HTERT-HM (cell line): Measurements from ENCODE around the gene GPR160.

DNA sequence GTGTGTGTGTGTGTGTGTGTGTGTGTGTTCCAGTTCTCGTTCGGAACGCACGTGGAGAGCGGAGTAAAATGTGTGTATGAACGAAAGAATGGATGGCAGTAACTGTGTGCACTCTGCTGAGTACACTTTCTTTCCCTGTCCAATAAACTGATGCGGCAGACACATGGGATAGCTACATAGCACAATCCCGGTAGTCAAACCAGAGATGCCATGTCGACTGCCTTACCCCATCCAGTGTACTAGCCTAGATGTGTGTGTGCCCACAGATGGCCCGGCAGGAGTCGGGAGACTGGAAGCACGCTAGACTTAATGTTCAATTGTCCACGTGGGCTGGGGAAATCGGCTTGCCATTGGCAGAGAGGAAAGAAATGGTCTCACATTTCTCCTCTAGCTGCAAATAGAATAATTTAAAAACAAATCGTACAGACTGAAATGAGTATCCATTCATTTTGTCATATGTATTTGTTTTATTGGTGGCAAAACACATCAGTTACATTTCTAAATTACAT lies 584 bp upstream of the GOLIM4 start:
- RRBS: 2% methylated on average over 3 of the region's 15 CpGs

DNA sequence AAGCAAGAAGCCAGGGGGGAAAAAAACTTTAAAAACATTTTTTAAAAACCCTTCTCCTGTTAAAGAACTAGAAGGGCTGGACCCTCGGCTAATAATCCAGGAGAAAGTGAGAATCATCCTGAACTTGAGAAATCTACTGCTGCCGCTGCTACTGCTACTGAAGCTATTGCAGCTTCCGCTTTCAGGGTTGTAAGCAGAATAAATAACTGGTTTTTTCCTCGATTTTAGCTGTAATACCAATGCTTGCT lies 420 bp upstream of the MECOM start:
- RRBS: no CpG with 5 or more reads among the region's 4 CpGs

DNA sequence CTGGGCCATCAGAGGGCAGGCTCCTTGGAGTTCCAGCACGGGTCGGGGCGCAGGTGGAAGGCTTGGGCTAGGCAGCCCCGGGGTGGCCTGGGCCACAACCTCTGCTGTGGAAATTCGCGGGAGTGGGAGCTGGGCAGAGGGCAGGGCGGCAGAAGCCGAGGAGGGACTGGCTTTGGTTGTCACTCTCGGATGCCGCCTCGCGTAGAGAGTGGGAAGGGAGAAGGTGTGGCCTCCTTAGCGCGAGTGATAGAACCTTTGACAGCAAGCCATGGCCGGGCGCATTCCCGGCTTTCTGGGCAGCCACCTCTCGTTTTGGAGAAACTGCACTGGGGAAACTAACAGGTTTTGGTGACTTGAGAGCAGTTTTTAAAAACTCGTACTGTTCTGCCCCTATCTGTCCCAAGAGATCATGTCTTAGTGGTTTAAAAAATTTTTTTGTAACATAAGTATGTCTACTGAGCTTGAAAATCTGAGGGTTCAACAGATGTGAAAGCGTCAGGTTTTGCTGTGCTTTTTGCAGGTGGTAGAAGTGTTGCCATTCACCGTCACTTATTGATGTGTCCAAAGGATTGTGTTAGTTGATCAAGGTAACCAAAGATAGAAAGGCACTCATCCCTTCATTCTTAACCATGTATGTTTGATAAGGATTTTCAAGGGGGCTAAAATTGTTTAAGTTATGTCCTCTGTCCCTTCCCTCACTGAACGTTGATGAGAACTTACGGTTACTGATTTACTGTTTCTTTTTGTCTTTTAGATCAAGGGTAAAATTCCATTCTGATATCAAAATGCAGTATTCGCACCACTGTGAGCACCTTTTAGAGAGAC lies 527 bp downstream of the MYNN start:
- RRBS: 1% methylated on average over 2 of the region's 24 CpGs

GRCh38 chr3:169835957-169836418 lies 23.3 kb upstream of the LRRC34 start:
- RRBS: no CpG with 5 or more reads among the region's 1 CpG

GRCh38 chr3:169865150-169865794 lies 4.5 kb downstream of the LRRC31 start:
- RRBS: no CpG with 5 or more reads among the region's 13 CpGs

- RRBS: 4% methylated on average over 27 of the region's 88 CpGs
Measured at GRCh38 chr3:170037392-170038571, at the start of gene GPR160. GPR160 (plus strand) TSS chr3:170037995.

- RRBS: no CpG with 5 or more reads among the region's 1 CpG
Measured at GRCh38 chr3:170046438-170046700, 8.6 kb downstream of the GPR160 start.

DNA sequence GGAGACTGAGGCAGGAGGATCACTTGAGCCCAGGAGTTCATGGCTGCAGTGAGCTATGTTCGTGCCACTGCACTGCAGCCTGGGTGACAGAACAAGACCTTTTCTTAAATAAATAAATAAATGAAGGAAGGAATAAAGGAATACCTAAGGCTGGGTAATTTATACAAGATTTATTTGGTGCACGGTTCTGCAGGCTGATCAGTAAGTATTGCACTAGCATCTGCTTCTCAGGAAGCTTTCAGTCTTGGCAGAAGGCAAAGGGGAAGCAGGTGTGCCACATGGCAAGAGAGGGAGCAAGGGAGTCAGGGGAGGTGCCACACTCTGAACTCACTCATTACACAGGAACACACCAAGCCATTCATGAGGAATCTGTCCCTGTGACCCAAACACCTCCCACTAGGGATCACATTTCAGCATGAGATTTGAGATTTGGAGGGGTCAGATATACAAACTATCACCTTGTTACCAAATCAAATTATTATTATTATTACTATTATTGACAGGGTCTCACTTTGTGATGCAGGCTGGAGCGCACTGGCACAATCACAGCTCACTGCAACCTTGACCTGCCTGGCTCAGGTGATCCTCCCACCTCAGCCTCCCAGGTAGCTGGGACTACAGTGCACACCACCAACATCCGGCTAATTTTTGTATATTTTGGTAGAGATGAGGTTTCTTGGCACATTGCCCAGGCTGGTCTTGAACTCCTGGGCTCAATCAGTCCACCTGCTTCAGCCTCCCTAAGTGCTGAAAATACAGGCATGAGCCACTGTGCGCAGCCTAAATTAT lies 56.5 kb downstream of the PRKCI start:
- RRBS: no CpG with 5 or more reads among the region's 5 CpGs

DNA sequence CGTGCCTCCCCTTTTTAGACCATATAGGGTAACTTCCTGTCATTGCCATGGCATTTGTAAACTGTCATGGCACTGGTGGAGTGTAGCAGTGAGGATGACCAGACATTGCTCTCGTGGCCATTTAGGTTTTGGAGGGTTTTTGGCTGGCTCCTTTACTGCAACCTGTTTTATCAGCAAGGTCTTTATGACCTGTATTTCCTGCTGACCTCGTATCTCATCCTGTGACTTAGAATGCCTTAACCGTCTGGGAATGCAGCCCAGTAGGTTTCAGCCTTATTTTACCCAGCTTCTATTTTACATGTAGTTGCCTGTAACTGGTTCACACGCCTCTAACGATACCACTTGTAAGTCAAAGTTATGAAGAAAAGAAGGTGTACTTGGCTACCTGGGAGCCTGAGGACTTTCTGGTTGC lies 13.6 kb upstream of the SKIL start:
- RRBS: no CpG with 5 or more reads among the region's 6 CpGs

- RRBS: 1% methylated on average over 24 of the region's 57 CpGs
Measured at GRCh38 chr3:170356267-170357080, 1.0 kb upstream of the SKIL start.

DNA sequence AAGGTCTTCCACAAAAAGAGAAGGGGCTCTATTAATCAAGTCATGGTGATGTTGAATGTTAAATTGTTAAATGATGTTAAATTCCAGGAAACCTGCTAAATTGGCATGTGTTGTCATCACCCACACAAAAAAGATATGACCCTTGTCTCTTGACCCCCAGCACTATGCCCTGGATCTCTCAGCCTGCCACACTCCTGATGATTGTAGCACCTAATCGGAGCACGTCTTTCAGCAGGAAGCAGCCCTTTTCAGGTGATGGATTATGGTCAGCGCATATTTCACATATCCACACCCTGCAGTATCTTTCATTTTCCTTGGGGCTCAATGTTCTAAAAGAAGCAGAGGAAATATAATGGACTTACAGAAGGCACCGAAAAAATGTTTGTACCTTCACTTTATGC lies 9.3 kb downstream of the SLC2A2 start:
- RRBS: no CpG with 5 or more reads among the region's 4 CpGs

DNA sequence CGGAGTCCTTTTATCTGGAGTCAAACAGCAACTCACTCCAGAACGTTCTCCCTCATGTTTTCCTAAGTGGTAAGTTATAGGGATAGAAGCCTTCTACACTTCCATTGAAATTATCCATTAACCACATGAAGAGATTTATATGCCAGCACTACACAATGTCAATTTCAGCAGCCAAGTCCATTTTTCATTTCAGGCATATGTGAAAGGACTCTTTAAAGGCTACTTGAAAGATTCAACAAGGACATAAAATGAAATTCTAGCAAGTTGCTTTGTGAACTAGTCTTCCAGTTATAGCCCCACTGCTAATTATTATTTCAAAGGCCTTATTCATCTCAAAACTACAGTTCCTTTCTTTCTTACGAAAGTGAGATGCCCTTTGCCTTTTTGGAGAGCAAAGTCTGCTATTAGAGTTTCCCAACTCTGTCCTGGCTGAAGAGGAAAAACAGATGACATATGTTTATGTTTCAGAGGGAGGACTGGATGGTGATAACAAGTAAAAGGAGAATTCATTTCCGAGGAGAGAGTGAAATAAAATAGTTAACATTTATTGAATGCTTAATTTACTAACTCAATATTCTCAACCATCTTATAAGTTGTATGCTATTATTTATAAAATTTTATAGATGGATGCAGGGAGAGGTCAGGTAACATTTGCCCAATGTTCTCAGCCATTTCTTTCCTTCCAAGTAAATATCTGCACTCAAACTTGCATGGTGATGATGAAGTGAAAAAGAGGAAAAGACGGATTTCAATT lies 66.1 kb upstream of the SLC2A2 start:
- RRBS: no CpG with 5 or more reads among the region's 5 CpGs

- RRBS: no CpG with 5 or more reads among the region's 6 CpGs
Measured at GRCh38 chr3:171461352-171461603, 1.1 kb upstream of the TNIK start.

GRCh38 chr3:171676352-171677229 lies 133.7 kb downstream of the PLD1 start:
- RRBS: no CpG with 5 or more reads among the region's 13 CpGs

DNA sequence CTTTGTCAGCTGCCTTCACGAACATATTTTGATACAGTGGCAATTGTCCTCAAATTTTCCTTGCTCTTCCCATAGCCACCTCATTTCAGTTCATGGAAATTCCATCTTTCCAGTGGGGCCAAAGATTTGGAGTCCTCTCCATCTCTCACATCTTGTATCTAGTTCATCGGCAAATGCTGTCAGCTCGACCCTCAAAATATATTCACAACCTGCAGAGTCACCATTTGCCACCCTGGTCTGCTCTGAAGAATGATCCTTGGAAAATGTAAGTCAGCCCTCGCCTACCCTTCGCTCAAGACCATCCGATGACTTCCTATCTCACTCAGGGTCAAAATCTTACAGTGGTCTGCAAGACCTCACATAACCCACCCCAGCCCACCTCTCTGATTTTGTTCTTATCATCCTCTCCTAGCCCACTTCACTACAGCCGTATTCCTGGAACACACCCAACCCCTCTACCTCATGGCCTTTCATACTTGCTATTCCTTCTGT lies 127.2 kb downstream of the PLD1 start:
- RRBS: no CpG with 5 or more reads among the region's 7 CpGs

DNA sequence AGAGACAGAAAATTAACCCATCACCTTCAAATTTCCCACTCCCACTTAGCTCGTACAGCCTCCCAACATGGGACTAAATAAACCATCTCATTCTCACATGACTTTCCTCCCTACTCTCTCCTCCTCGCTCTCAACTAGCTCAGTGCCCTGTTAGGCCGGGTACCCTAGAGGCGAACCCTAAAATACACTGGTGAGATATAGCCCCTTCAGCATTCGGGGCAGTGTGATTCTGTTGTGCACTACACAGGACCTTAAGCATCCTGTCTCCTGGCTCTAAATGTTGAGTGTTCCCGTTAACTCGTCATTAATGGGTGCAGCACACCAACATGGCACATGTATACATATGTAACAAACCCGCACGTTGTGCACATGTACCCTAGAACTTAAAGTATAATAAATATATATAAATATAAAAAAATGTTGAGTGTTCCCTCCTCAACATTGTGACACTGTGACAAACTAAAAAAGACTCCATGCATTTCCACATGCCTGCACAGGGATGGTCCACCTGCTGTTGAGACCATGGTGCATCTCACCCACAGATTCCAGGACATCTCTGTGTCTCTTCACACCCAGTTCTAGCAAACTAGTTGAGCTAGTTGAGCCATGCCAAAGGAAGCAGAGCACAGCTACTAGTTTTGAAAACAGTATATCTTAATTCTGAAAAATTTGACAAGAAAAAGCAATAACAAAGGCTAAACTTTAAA lies 85.3 kb downstream of the PLD1 start:
- RRBS: no CpG with 5 or more reads among the region's 9 CpGs

DNA sequence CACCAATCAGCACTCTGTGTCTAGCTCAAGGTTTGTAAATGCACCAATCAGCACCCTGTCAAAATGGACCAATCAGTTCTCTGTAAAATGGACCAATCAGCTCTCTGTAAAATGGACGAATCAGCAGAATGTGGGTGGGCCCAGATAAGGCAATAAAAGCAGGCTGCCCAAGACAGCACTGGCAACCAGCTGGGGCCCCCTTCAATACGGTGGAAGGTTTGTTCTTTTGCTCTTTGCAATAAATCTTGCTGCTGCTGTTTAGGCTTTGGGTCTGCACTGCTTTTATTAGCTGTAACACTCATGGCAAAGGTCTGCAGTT lies 63.6 kb downstream of the PLD1 start:
- RRBS: no CpG with 5 or more reads among the region's 2 CpGs

DNA sequence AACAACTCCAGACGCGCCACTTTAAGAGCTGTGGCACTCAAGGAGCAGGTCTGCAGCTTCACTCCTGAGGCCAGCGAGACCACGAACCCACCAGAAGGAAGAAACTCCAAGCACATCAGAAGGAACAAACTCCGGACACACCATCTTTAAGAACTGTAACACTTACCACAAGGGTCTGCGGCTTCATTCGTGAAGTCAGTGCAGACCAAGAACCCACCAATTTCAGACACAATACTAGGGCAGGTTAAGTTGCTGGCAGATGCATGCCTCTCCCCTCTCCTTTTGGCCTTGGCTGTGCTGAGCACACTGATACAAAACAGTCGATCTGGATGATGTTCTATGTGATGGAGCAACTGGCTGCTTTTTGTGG lies 63.3 kb downstream of the PLD1 start:
- RRBS: no CpG with 5 or more reads among the region's 8 CpGs